Transverse colon (tissue), 4 donors: Measurements from ENCODE around the genes ZNF286A and ZSWIM7.

- PRO-cap = no peak
- RAMPAGE, long total RNA, 4 experiments = no peak in any of the 4 experiments
Measured at GRCh38 chr17:14321273-14321529, 20.3 kb downstream of the HS3ST3B1 start.

GRCh38 chr17:14834436-14834898 lies 430.7 kb downstream of the PMP22 start:
- PRO-cap = no peak
- RAMPAGE, long total RNA, 4 experiments = no peak in any of the 4 experiments

DNA sequence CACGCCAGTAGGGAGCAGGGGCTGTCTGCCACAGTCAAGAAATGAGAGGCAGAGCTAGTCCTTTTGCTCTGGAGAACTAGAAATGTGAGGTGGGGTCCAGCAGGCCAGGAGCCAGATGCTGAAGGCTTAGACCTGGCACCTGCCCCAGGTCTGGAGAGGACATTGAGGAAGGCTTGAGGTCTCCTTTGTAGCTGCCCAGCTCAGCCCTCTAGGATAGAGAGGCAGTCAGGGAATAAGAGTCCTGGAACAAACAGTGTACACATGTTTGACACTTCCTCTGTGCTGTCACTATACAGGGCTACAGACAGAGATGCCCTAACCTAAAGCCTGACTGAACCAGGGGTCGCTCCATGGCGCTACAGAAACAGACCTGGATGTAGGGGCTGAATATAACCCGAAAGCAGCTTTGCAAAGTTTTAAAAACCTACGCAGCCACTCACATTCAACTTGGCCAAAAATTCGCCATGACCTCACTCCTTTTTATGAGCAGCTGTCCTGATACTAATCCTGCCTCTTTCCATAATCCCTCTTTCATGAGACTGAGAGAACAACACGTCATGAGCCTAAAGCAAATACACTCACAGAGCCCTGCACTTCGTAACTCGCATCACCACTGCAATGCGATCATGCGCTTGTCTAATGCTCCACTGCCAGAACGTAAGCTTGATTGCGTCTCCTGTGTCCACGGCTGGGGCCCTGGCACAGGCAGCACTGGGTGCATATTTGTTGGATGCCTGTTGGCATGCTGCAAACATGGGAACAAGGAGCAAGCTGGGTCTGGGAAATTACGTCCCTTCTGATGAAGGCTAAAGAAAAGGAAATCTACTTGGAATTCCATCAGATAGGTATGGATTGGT lies 36.4 kb downstream of the CDRT4 start:
- PRO-cap = no peak
- RAMPAGE, long total RNA, 4 experiments = no peak in any of the 4 experiments

DNA sequence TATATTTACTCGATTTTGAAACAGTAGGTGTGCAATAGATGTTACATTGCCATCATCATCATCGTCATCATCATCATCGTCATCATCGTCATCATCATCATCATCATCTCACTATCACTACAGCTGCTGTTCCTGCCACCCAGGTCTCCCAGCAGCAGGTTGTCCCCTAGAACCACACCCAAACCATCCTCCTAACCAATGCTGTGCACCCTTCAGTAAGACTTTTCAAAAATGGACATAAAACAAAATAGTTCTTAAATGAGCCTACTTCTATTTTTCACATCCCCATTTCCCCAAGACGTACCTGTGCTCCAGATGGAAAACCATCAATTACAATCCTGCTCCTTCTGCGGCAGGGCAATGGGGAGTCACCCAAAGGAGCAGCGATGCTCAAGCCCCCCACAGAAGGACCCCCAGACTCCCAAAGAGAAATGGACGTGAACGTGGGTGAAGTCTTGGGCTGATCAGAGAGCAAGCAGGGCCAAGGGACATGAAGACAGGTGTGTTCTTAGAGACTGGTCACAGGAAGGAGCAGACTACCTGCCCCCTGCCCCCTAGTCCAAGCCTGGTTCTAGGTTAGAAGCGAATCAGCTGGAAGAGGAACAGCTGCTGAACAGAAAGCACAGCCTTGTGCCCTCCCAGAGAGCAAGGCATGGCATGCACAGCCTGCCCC lies 25.0 kb upstream of the CDRT4 start:
- PRO-cap = no peak
- RAMPAGE, long total RNA, 4 experiments = start-site peak on the minus strand in 1 of 4 experiments, centred at position 199 of the sequence, 5 reads per replicate

DNA sequence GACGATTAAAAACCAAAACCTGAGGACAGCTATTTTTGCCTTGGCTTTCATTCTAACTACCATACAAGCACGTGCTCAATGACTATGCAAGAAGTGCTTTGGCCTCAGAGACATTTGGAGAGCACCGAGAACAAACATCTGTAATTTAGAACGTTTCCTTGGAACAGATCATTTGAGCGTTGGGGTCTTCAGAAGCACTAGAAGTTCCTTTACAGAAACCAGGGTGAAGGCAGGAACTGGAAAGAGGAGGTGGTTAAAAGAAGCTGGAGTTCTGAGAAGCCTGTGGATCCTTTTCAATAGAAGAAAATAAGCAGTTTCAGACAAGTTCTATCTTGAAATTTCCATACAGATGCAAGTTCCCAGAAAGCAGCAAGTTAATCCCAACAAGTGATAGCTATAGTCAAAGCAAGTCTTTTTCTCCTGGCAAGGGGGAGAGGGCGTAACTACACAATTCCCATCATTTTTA lies 29.5 kb upstream of the CDRT4 start:
- PRO-cap = no peak
- RAMPAGE, long total RNA, 4 experiments = no peak in any of the 4 experiments

DNA sequence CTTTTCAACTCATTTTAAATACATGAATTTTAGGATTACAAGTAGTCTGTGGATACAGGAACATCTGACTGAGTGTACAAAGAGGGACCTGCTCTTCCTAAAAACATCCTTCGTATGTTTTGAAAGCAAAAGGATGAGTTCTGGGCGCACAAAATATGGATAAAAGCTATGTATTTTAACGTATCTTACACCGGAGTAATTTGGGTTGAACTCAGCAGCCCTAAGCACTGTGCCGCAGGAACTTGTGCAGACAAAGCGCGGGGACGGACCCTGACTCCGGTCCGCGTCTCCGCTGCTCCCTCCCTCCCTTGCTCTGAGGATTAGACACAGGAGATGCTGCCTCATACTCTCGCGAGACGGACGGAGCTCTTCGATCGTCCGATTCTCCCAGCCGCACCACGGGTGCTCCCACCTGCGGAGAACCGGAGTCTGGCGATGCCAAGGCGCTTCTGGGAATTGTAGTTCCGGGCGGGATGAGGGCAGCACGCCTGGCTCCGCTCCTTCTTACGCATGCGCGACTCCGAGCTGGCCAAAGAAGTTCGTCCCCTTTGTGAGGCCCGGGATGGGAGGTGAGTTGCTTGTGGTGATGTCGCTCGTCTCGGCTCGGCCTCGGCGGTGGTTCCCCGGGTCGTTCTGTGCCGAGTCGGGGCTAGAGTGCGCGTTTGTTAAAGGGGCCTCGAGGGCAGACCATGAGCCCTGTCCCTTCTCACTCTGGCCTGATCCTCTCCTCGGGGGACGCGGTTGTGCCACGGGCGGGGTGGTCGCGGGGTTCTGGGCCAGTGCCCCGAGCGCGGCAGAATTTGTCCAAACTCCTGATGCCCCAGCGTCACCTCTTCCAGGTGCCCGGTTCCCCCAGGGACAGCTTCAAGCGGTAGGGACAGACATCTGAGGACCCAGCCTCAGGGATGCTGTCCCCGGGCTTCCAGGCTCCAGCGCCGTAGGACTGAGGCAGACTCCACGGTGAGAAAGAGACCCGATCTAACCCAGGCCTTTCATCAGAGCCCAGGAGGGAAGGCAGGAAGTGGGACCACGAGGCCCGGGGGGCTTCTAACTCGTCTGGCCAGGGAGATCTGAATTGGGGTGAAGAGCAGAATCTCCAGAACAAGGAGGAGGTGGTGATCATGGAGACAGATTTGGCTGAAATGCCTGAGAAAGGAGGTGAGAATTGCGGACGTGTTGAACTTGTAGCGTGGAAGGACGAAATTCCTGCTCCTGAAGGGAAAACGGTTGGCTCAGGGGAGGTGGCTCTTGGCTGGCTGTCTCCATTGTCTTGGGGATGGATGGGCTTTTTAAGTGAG lies at the start of gene ZNF286A:
Gene ZNF286A, plus strand, starts transcription at position 544 of the 1,298 bp plus-strand sequence.
- PRO-cap = bidirectional peak, plus-strand start at position 553 of the sequence, minus-strand start at position 315 of the sequence
- RAMPAGE, long total RNA, 4 experiments = start-site peak on the plus strand in 4 of 4 experiments, centred at positions 465 to 552 of the sequence, 19 to 54 reads per replicate

DNA sequence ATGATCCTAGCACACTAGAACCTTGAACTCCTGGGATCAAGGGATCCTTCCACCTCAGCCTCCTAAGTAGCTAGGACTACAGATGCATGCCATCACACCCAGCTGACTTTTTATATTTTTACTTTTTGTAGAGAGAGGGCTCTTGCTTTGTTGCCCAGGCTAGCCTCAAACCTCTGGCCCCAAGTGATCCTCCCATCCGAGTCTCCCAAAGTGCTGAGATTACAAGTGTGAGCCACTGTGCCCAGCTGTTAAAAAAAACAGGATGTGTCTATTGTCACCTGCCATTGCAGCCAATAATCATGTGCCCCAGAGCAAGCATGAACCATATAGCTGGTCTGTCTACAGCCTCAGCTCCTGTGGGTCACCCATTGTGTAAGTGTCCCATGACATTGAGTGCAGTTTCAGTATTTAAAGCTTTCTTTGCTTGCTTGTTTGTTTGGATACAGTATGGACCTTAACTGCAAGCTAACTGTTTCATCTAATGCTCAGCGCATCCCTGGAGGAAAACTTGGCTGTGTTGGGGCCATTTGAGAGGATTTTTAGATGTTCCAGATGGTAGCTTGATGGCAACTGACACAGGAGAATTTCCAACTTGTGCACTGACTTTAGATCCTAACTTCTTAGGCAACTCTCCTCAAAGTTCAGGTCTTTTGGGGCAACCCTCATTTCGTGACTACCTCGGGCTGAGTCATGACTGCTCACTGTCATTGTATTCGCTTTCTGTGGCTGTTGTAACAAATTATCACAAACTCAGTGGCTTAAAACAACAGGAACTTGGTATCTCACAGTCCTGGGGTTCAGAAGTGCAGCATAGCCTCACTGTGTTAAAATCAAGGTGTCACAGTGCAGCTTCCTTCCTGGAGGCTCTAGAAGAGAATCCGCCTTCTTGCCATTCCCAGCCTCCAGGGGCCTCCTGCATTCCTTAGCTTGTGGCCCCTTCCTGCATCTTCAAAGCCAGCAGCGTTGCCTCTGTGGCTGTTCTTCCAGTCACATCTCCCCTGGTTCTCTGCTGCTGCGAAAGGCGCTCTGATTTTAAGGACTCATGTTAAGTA lies 30.3 kb upstream of the ADORA2B start:
- PRO-cap = no peak
- RAMPAGE, long total RNA, 4 experiments = no peak in any of the 4 experiments

GRCh38 chr17:15945583-15946545 lies 934 bp downstream of the ADORA2B start:
- PRO-cap = unidirectional peak, plus-strand start at chr17:15945677; bidirectional peak, plus-strand start at chr17:15945959, minus-strand start at chr17:15945782; bidirectional peak, plus-strand start at chr17:15946087, minus-strand start at chr17:15946103; bidirectional peak, plus-strand start at chr17:15946655, minus-strand start at chr17:15946372
- RAMPAGE, long total RNA, 4 experiments = start-site peak on the plus strand in 1 of 4 experiments, at chr17:15946264-15946306 at its widest, 7 reads per replicate

DNA sequence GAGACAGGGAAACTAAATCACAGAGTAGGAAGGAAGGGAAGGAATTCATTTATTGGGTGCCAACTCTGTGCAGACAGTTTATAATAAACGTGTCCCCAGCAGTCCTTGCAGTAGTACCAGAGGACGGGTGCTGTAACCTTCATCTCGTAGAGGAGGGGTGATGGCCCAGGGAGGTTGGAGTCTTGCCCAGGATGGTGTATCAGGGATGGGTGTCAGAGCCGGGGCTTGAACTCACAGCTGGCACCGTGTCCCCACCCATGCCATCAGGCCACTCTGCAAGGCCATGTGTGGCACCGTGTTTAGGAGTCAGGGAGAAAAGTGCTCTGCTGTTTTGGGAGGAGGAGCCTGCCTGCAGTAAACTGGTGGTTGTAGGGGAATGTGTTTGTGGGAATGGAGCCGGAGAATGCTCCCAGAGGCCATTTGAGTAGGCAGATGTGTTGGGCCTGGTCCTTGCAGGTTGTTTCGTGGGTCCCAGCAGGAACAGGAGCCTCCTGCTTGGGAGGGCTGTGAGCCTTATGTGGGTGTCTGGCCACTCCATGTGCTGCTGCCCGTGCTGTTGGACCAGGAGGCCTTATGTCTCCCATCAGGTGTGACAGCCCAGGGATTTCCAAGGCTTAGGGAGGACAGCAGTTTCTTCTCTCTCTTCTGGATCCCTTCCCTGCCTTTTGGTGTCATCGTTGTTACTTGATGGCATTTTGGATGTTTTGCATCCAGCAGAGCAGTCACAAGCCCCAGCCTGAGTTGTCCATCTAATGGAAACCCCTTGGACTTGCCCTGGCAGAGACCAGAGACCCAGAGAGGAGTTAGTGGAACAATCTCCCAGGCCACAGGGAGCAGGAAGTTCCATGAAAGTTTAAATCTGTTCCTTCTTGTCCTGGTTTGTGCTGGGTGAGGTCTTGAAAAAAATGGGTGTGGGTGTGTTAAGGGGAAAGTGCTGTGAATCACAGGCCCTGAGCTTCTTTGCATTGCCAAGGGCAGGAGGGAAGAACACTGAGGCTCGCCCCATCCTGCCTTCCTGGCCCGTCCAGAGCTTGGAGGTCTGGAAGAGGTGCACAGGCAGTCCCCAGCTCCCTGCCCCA lies 2.0 kb downstream of the ADORA2B start:
- PRO-cap = bidirectional peak, plus-strand start at position 110 of the sequence, minus-strand start outside the sequence; bidirectional peak, plus-strand start at position 399 of the sequence, minus-strand start at position 275 of the sequence; bidirectional peak, plus-strand start at position 965 of the sequence, minus-strand start at position 855 of the sequence
- RAMPAGE, long total RNA, 4 experiments = start-site peak on the minus strand in 1 of 4 experiments, centred at position 845 of the sequence, 9 reads per replicate

- PRO-cap = unidirectional peak, plus-strand start at chr17:15966329; unidirectional peak, plus-strand start at chr17:15966462; bidirectional peak, plus-strand start at chr17:15967153, minus-strand start at chr17:15967056
- RAMPAGE, long total RNA, 4 experiments = start-site peak on the plus strand in 1 of 4 experiments, at chr17:15966845-15966909 at its widest, 6 reads per replicate
Measured at GRCh38 chr17:15966035-15967273, 21.5 kb downstream of the ADORA2B start.

DNA sequence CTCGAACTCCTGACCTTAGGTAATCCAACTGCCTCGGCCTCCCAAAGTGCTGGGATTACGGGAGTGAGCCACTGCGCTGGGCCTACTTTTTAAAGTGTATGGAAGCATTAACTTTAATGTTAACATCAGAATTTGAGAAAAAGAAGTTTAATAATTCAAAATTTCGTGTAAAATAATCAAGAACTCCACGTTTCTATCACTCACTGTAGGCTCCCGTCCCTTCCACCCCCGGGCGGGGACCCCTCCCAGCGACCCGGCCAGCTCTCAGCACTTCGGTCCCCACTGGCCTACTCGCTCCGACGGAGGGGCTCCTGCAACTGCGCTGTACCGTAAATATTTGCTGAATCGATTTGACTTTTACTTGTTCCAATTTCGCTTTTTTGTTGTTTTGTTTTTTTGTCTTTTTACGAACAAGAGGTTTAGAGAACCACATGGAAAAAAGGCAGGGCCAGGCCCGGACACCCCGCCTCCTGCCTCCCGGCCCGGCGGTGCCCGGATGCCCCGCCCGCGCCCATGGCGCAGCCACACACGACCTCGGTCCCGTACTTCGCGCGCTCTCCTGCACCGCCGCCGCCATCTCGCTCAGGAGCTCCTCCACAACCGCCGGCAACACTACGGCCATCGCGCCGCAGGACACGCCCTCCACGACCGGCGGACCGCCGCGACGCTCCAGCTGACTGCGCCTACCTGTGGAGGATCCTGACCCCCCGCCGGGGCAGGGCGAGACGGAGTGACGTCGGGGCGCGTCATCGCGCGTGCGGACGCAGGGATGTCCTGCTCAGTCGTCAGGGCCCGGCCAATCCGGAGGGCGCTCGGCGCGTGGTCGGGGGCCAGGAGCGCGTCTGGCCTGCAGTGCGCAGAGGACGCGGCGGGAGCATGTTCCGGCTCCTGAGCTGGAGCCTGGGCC lies at the start of gene ZSWIM7:
Gene ZSWIM7, minus strand, starts transcription at position 732 of the 907 bp plus-strand sequence.
- PRO-cap = bidirectional peak, plus-strand start at position 852 of the sequence, minus-strand start at position 675 of the sequence
- RAMPAGE, long total RNA, 4 experiments = start-site peak on the minus strand in 3 of 4 experiments, centred at positions 678 to 726 of the sequence, 86 to 352 reads per replicate

DNA sequence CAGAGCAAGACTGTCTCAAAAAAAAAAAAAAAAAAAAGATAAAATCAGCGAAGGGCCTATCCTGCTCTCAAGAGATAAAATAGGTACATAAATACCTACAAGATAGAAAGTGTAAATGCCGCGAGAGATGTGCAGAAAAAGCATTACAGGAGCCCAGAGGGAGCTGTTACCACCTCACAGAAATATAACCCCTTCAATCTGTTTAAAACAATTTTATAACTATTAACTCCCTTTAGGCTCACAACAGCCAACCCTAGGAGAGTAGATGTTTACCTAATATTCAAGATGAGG lies 1.9 kb downstream of the NCOR1 start:
- PRO-cap = no peak
- RAMPAGE, long total RNA, 4 experiments = no peak in any of the 4 experiments

DNA sequence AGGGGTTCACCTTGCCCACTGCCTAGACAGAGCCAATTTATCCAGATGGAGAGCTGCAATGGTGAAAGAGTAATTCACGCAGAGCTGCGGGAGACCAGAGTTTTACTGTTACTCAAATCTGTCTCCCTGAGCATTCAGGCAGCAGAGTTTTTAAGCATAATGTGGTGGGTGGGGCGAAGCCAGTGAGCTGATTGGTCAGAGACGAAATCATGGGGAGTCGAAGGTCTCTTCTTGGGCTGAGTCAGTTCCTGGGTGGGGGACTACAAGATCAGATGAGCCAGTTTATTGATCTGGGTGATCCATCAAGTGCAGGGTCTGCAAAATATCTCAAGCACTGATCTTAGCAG lies 26.7 kb downstream of the PIGL start:
- PRO-cap = unidirectional peak, minus-strand start at position 125 of the sequence
- RAMPAGE, long total RNA, 4 experiments = no peak in any of the 4 experiments

GRCh38 chr17:16287272-16287946 lies 65.9 kb downstream of the CENPV start:
- PRO-cap = bidirectional peak, plus-strand start at chr17:16287843, minus-strand start at chr17:16287870
- RAMPAGE, long total RNA, 4 experiments = no peak in any of the 4 experiments

DNA sequence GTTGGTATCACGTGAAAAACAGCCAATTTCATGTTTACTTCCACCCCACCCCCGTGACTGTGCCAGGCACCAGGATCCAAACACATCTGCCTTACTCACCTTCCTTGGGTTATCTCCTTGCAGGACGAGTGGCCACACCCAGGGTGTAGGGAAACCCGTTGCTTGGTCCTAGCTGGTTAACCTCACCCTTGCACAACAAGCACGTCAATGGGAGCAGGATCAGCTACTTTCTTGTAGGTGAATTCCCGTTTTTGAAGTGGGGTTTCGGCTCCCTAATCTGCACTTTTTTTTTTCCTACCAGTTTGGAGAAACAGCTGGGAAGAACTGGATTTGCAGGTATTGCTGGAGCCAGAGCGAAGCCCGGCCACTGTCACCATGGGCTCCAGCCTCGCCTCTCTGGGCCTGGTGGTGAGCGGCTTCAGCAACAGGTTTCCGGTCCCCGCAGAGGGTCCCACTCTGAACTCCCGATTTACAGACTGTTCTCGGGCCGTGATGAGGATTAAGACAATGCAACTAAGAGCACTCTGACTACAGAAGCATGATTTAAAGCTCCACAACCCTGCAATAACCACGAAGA lies 2.1 kb upstream of the UBB start:
- PRO-cap = bidirectional peak, plus-strand start at position 195 of the sequence, minus-strand start at position 88 of the sequence
- RAMPAGE, long total RNA, 4 experiments = no peak in any of the 4 experiments

- PRO-cap = no peak
- RAMPAGE, long total RNA, 4 experiments = no peak in any of the 4 experiments
Measured at GRCh38 chr17:16382279-16383192, 1.6 kb downstream of the UBB start.

DNA sequence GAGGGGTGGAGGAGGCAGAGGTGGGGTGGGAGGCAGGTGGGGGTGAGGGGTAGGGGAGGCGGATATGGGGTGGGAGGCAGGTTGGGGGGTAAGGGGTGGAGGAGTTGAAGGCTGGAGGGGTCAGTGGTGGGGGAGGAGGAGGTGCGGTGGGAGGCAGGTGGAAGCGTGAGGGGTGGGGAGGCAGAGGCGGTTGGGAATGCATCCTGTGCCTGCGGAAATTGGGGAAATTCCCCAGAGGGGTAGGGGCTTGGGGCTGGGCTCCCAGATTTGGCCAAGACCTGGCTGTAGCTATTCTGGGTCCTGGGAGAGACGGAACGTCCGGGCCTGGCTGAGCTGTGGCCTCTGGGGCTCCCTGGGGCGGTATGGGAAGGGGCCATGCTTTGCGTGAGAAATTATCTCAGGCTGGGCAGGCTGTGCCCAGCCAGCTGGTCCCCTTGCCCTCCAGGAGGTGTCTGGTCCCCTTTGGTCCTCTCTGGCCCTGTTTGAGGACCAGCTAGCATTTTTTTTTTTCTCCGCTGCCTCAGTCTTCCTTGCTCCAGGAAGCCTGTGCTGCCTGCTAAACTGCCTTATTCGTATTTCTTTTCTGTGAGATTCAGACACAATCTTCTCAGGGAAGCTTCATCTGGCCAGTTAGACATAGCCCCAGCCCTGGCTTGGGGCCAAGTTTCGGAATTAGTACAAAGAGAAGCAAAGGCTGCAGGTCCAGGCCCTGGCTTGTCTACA lies 7.4 kb upstream of the TRPV2 start:
- PRO-cap = no peak
- RAMPAGE, long total RNA, 4 experiments = no peak in any of the 4 experiments

DNA sequence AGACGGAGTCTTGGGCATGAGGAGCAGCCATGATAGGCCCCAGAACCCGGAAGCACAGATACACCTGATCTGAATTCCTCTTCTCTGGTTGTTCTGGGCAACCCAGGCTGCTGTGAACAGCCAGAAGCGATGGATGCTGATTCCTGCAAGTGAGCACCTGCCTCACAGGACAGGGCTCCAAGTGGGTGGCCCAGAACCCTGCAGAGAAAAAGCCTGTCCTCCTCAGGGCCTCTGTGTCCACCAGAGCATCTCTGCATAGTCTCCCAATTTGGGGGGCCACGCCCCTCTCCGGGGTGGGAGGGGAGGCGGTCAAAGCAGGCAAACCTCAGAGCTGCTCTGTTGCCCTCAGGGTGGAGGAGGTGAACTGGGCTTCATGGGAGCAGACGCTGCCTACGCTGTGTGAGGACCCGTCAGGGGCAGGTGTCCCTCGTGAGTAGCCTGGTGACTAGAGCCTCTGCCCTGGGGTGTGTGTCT lies 19.2 kb downstream of the TRPV2 start:
- PRO-cap = no peak
- RAMPAGE, long total RNA, 4 experiments = no peak in any of the 4 experiments

GRCh38 chr17:16989360-16989592 lies 17.4 kb upstream of the TNFRSF13B start:
- PRO-cap = unidirectional peak, minus-strand start at chr17:16989415; bidirectional peak, plus-strand start at chr17:16989482, minus-strand start at chr17:16989415
- RAMPAGE, long total RNA, 4 experiments = no peak in any of the 4 experiments

DNA sequence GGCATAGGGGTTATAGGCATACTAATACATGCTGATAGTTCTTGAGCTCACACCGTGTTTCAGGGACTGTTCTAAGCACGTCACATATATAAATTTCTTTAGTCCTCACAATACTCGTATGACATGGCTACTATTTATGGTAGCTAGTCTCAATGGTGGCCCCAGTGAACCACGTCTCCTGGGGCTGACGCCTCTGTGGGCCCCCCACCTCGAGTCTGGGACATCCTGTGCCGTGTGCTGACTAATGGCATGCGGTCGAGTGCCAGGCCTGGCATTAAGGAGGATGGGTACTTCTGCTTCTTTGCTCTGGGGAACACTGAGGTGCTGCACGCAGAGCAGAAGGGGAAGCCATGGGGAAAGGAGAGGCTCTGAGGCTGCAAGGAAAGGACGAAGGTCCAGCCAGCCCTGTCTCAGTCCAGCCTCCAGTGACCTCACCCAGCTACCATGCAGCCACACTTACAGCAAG lies 5.8 kb upstream of the MPRIP start:
- PRO-cap = no peak
- RAMPAGE, long total RNA, 4 experiments = no peak in any of the 4 experiments